ENCODE measurements around a stretch of chr9.

DNA sequence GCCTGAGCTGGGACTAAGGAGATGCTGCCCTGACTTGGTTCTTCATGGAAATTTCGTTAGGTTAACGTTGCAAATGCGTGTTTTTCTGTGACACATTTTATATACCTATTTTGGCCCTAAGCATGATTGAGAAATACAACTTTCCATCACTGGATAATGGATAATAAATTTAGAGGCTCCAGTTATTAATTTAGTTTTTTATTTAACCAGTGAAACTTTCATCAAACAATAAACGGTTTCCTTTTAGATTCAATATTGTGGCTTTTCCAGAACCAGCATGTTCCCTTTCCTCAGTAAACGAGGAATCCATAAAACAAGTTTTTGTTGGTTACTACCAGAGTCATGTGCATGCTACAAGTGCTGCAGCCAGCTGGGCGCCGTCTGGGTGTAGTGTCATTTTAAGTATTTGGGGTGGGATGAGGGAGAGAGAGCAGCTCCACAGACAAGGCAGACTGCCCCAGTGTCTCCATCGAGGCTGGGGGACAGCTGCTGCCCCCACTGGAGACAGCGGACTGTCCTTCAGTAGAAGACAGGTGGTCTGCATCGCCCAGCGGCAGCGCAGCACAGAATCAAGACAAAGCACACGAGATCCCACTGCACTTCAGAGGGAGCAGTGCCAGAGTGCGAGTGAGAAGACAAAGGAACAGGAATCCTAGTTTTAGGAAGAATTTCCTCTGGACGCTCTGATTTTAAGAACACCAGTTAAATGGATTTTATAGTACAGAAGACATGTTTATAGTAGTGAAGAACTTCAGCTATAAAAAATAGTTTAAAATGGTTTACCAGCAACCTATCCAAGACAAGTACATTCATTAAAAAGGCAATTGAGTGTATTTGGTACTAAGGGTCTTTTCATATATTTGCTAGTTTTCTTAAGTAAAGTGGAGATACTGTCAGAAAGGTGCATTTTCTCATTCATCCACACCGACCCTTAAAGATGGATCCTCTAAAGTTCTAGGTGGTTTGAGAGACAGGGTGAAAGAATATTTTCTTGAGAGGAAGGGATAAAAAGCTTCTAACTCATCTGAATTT, 17.4 kb downstream of the ARPC5L start:
- PRO-cap, result no peak

GRCh38 chr9:124950056-124950410, 9.2 kb upstream of the GOLGA1 start:
- PRO-cap, result no peak

- PRO-cap, result no peak
Observed at GRCh38 chr9:125336160-125337176, 74.8 kb downstream of the GAPVD1 start.

GRCh38 chr9:125446494-125447055, 184.9 kb downstream of the GAPVD1 start:
- PRO-cap, result no peak

- PRO-cap, result no peak
Observed at GRCh38 chr9:125530005-125530583, 176.9 kb downstream of the MAPKAP1 start.

DNA sequence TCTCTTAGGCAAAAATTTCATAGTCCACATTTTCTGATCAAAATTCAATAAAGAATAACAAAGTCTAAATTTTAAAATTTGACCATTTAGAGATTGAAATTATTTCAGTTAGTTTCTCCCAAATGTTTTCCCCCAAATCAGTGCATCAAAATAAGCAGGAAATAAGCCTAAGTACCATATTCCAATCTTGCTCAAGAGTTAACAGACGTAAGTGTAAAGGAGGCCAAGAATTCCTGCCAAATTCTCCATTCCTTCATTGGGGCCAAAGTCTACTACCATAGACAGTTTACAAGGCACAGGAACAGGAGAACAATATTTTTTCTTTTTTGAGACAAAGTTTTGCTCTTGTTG, 128.1 kb downstream of the MAPKAP1 start:
- PRO-cap, result no peak

- PRO-cap, result no peak
Observed at GRCh38 chr9:125749056-125749967, 2.1 kb downstream of the PBX3 start.

DNA sequence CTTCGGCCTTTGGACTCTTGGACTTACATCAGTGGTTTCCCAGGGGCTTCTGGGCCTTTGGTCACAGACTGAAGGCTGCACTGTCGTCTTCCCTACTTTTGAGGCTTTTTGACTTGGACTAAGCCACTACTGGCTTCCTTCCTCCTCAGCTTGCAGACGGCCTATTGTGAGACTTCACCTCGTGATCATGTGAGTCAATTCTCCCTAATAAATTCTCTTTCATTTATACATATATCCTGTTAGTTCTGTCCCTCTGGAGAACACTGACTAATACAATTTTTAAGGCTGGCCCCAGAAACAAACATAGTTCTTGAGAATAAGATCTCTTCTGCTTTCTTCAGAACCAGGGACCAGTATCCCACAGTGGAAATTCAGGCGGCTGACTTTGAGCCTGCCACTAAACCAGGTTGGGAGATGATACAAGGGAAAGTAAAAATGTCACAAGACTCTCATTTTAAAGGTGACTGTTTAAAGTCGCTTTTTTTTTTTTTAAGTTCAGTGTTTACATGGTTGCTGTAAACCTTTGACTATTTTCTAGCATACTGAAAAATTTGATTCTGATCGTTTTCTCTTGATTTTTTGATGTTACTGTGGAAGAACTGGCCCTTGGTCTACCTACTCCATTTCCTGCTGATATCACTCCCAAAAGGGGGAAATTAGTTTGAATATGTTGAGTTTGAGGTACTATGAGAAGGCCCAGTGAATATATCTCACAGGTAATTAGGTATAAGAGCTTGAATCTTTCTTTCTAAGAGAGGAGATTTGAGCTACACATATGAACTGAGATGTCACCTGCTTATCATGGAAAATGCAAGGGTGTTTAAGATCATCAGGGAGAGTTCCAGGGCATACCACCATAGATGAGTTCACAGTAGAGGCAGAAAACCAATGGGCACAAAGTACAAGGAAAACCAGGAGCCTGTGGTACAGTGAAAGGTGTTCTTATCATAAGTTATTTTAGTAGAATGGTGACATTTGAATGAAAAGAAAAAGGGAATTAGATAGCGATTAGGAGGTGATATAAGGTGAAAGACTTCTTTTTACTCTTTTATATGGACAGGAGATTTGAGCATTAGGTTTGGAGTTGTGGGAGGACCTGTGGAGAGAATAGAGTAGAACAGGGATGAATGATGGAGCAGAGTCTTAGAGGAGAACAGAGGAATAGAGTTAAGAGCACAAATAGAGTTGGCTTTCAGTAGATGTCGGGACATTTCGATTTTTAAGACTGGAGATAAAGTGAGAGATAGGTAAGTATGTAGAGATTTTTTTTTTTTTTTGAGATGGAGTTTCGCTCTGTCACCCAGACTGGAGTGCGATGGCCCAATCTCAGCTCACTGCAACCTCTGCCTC, 38.8 kb downstream of the PBX3 start:
- PRO-cap, result no peak

- PRO-cap, result no peak
Observed at GRCh38 chr9:125804365-125805721, 57.7 kb downstream of the PBX3 start.

DNA sequence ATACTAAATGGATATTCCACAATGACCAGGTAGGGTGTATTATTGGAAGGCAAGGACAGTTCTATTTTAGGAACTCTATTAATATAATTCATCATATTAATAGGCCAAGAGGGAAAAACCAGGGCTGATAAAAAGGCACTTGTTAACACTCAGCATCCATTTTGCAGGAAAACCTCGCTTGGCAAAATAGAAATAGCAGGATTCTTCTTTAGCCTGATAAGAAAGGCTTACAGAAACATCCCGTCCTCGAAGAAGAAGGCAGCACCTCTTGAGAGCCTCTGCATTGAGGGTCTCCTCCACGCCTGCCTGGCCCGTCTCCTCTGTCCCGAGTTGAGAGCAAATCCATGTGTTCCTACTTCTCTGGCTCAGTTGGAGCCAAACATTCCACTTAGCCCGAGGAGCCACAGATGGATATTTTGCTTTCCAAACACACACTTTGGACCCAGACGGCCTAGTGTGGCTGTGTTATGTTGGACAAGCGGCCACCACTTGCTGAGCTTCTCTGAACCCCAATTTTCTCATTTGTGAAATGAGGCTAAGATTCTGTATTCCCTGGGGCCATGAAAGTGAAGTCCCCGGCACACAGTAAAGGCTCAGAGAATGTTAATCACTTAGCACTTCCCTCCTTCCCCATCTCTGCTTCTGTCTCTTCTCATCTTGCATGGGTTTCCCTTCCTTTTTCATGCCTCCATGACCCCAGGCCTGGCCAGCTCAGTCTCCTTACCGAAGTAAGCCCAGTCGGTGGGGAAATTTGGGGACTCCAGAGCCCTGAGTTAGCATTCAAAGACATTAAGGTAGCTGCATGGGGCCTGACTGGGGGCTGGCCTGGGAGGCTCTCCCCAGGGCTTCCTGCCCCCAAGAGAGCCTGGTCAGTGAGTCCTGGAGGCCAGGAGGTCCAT, 181.7 kb upstream of the MVB12B start:
- PRO-cap, result no peak

GRCh38 chr9:126334801-126335493, 8.3 kb downstream of the MVB12B start:
- PRO-cap, result no peak

GRCh38 chr9:126391931-126392794, 65.5 kb downstream of the MVB12B start:
- PRO-cap, result no peak

- PRO-cap, result no peak
Observed at GRCh38 chr9:126395385-126395663, 68.7 kb downstream of the MVB12B start.

GRCh38 chr9:126523465-126524168, 90.1 kb upstream of the LMX1B start:
- PRO-cap, result bidirectional peak, plus-strand start at chr9:126523861, minus-strand start at chr9:126523741

DNA sequence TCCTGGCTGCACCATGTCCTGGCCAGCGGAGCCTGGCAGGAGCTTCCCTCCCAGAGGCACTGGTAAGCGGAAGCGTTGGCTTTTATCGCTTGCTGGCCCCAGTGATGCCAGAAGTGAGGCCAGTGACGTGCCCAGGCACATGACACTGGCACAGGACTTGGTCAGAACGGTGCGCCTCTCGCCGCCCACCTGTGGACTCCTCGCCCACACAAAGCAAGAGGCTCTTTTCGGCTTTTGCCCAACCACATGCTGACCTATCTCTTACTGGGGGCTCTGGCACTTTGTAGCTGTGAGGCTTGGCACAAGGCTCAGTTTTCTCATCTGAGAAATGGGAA, 59.0 kb downstream of the LMX1B start:
- PRO-cap, result no peak

GRCh38 chr9:126673545-126674104, 59.9 kb downstream of the LMX1B start:
- PRO-cap, result no peak

GRCh38 chr9:126683181-126683722, 69.5 kb downstream of the LMX1B start:
- PRO-cap, result no peak

GRCh38 chr9:126763301-126763765, 41.5 kb upstream of the ZBTB43 start:
- PRO-cap, result no peak

DNA sequence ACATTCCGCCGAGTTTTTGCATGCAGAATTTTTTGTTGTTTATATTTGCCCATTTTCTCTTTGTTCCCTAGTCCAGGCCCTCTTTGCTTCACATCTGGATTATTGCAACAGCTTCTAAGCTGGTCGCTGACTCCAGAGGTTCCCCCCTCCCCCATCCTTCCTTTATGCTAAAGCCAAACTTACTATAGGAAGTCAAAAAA, 1.2 kb downstream of the ZBTB34 start:
- PRO-cap, result no peak

- PRO-cap, result no peak
Observed at GRCh38 chr9:126884954-126885407, 24.5 kb downstream of the ZBTB34 start.

All from sciatic nerve (tissue), 1 donor.